Measurements from ENCODE around the genes PTPRB, LGR5 and TPH2.

GRCh38 chr12:70583399-70583811 is 53.8 kb downstream of the PTPRB start:
- PRO-cap: no peak

DNA sequence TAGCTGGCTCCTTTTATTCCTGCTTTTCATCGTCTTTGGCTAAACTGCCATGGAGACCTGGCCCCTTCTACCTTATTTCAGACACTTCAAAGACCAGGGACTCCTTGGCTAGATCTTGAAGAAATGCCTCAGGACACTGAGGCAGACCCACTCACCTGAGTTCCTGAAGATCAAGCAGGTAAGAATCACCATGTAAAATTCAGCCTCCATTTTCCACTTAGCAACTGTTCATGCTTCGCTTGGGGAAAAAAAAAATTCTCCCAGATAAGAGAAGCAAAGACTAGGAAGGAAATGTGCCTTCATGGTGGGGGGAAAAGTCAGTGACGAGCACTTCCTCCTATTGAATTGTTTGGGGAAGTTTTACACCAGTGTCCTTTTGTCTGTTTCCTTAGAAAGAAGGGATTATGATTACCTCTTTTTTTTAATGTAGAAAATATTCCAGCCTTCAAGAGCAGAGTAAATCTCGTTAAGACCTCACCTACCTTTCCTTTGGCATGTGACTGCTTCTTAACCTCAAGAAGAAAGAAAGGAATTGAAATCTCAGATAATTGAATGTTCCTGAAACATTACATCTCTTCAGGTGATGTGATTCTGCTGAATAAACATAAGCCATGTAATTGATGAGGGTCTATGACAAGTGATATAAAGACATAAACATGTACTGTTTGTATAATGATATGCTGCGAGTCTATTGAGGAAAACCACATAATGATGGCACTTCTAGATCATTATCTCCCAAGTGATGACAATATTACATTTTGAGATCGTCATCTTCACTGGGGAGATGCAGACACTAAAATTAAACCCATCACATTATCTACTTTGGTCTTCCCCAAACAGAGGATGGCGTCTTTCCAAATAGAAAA is at the start of gene PTPRB:
PTPRB (minus strand) TSS at position 244 of the 866 bp plus-strand sequence.
- PRO-cap: no peak

DNA sequence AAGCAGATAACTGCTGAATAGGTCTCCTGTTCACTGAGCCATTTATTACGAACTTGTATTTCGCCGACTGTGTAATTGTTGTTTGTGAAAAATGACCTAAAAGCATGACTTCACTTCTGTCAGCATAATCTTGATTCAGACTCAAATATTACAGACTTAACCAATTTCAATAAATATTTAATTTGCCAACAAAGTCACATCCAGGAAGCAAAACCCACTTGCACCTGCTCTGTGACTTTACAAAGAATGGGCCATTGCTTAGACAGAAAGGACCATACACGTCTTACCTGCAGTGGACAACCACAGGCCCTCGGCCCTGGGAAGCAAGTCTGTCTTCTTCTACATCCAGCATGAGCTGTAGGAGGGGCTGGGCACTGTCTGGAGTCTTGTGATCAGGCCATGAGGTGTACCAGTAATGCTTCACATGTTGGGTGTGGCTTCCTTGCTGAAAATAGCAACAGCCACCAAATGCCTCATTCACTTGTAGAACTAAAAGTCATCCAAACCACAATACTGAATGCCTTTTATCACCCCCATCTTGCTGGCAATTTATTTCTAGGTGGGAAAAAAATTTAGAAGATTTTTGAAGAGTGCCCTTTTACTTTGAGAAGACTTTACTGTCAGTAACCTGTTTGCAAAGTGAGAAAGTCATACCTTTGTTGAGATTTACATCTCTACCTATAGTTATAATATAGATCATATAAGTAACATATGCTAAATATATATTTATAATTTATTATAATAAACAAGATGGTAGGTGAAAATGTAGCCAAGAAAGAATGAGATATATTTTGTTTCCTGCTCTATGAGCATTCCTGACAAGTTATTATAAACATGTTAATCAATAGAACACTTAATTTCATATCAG is 23.7 kb upstream of the PTPRB start:
- PRO-cap: no peak

GRCh38 chr12:70719646-70720027 is 82.4 kb upstream of the PTPRB start:
- PRO-cap: no peak

GRCh38 chr12:71134285-71134868 is 23.4 kb downstream of the TSPAN8 start:
- PRO-cap: no peak

DNA sequence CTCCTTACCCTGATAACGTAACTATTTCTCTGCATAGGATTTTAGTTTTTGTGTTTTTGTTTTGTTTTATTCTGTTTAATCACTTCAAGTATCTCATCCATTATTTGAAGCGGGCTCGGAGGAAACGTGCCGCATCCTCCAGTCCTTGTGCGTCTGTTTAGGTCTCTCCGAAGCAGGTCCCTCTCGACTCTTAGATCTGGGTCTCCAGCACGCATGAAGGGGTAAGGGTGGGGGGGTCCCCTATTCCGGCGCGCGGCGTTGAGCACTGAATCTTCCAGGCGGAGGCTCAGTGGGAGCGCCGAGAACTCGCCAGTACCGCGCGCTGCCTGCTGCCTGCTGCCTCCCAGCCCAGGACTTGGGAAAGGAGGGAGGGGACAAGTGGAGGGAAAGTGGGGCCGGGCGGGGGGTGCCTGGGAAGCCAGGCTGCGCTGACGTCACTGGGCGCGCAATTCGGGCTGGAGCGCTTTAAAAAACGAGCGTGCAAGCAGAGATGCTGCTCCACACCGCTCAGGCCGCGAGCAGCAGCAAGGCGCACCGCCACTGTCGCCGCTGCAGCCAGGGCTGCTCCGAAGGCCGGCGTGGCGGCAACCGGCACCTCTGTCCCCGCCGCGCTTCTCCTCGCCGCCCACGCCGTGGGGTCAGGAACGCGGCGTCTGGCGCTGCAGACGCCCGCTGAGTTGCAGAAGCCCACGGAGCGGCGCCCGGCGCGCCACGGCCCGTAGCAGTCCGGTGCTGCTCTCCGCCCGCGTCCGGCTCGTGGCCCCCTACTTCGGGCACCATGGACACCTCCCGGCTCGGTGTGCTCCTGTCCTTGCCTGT is at the start of gene LGR5:
LGR5 (plus strand) TSS at position 496 of the 819 bp plus-strand sequence.
- PRO-cap: bidirectional peak, plus-strand start at position 512 of the sequence, minus-strand start at position 357 of the sequence

- PRO-cap: no peak
These were observed 29.7 kb downstream of the LGR5 start for GRCh38 chr12:71469283-71469731.

DNA sequence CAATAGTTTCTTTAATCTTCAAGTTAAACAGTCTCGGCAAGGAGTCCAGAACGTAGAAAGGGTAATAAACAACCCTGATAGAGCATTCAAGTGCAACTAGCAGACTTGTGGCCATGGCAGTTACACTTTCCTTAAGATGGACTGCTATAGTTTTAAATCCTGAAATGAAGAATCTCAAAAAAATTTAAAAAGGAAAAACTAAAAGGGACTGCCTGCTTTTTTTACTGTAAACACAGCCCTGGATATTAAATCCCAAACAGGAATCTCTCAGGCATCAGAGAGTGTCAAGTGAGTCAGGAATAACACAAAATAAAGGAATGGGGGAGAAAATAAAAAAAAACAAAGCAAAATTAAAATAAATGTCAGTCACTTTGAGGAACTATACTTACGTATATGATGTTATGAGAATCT is 53.9 kb downstream of the ZFC3H1 start:
- PRO-cap: no peak

GRCh38 chr12:71665119-71665267 is 892 bp downstream of the THAP2 start:
- PRO-cap: no peak

- PRO-cap: no peak
These were observed 563 bp upstream of the TMEM19 start for GRCh38 chr12:71685222-71685815.

DNA sequence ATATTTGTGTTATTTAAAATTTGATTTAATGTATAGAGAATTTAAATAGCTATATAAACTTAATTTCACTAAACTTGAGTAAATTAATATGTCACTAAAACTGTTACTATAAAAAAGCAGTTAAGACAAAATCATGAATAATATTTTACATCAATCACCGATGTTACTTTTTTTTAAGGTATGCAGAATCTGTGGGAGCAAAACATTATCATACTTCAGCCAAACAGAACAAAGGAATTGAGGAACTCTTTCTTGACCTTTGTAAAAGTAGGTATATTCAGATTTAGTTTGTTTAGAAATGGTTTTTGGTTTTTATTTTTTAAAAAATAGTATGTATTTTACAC is 27.7 kb downstream of the RAB21 start:
- PRO-cap: no peak

GRCh38 chr12:71938684-71939130 is at the start of gene TPH2:
Gene TPH2, plus strand, starts transcription at chr12:71938845.
- PRO-cap: no peak

GRCh38 chr12:72277489-72277788 is 5.3 kb downstream of the TRHDE start:
- PRO-cap: no peak

- PRO-cap: no peak
These were observed 339 bp upstream of the ATXN7L3B start for GRCh38 chr12:74537395-74537596.

- PRO-cap: no peak
These were observed 224.1 kb downstream of the KCNC2 start for GRCh38 chr12:74985457-74986021.

- PRO-cap: no peak
These were observed 139.8 kb upstream of the KRR1 start for GRCh38 chr12:75651129-75651674.

GRCh38 chr12:75974505-75974911 is 110.0 kb downstream of the NAP1L1 start:
- PRO-cap: no peak

DNA sequence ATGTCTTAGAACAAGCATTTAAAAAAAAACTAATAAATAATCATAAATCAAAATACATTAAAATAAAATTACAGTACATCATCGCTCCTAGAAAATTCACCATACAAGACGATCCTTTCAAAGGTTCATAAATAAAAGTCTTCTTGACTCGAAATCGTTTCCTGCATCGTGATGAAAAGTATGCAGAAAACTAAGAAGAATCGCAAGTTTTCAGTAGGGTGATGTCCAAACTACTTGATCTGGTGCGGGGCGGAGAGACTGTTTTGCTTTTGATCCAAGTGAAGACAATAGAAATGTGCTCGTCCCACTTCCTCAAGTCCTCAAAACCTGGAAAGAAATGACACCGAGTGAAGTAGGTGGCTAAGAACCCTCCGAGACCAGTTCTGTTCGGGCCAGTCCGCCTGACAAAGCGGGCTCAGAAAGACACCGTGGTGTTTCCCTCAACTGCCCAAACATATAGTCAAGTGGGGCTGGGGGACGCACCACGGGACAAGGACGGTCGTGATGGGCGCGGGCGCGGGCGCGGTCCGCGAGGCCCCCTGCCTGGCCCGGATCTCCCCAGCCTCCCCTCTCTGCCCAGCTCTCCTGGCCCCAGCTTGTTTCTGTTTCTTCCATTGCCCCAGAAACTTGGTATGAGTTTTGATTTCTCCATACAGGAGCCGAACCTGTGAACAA is 54.6 kb downstream of the NAP1L1 start:
- PRO-cap: no peak

GRCh38 chr12:76050143-76050863 is 34.2 kb downstream of the NAP1L1 start:
- PRO-cap: no peak

DNA sequence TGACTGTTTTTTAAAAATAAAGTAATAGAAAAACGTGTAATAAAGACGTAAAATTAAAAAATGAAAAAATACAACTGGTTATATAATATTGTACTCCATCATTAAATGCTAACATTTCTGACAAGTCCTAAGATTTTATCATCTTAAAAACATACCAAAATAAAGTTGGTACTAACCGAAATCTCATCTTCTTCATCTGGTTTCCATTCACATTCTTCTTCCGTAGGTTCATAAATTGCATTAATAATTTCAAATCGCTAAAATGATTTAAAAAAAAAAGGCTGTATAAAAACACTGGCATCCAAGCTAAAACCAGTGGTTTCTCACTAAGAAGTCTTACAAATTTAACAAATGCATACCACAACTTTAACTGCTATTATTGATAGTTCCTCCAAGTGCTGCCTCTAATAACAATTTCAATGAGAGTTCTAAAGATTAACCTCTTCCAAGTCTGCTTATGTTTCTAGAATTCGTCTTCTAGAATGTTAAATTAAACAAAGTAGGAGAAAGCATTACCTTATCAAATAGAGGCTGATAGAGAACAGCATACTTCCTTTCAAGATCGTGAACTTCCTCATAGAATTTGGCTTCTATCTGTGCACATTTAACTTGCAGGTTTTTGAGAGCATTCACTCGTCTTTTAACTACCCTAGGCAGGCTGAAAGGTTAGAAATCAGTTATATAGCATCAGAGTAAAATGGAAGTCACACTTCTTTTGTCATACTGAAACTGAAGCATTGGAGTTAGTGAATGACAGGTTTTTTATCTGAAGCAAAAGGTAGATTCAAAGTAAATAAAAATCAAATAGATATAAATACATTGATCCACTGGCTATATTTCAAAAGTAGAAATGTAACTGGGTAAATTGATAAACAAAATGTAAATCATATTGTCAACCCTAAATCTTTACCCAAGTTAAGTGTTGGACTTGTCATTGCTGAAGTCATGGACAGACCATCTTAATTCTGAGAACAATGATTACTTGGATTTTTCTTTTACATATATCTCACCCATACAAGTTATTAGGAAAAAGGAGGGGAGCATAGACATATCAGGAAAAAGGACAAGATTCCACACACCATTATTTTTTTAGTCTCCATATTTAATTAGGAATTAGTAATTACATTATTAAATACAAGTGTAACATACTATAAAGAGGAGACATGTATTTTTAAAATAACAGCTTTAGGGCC is 24.5 kb downstream of the NAP1L1 start:
- PRO-cap: no peak